Hepatocyte (in vitro differentiated cells and primary cell): Measurements from ENCODE around the genes PLEKHA1 and SPADH.

DNA sequence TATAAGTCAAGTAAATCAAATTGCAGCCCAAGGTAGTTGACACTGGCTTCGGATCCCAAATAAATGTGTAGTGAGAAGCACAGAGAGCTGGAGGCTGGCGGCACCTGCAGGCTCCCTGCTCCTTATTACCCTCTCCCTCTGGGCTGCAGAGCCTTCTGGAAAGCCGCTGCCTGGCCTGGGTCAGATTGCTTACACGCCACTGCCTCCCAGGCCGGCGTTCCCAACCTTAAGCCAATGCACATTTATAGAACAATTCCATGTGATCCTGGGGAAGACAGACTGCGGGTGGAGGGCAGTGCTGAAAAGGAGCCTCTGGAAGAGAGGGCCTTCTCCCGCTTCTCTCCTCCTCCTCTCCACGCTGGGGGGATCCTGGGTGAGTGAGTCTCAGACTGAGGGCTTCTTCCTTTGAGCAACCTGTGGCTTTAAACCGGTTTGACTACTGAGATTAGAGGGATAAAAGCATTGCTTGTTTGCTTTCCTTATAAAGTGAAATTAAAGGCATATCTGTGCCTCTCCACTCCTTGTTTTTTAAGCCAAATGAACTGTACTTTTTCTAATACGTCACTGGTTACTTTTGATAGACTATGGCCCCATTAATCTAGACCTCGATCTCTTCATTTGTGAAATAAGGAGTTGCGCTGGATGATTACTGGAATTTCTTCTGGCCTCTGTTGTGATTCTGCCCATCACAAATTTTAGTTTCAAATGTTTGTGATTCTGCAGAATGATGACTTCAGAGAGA is 5.5 kb downstream of the TACC2 start:
- RAMPAGE, long total RNA = no peak
- RRBS = no CpG with 5 or more reads among the region's 13 CpGs

DNA sequence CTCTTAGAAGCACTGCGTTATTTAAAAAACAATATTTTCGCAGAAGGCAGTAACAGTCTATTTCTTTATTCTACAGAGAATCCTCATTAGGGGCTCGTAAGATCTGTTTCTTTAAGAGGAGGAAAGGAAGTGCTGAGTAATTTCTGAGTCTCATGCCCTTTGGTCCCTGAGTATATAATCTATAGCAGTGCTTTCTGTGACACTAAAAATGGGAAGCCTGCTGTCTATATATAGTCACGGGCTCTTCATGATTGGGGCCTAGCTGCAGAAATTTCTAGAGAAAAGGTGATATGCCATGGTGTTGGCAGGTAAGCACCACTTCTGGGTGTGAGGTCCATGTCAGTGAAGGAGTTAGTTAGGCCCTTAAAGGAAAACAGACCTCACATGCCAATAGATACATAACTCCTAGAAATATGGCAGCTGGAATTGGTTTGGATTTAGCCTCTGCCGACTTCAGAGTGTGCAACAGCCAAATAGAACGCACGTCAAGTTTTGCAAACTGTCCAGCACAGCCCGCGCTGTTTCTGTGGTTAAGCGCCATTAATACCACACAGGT is 123.1 kb downstream of the TACC2 start:
- RAMPAGE, long total RNA = no peak
- RRBS = no CpG with 5 or more reads among the region's 10 CpGs

DNA sequence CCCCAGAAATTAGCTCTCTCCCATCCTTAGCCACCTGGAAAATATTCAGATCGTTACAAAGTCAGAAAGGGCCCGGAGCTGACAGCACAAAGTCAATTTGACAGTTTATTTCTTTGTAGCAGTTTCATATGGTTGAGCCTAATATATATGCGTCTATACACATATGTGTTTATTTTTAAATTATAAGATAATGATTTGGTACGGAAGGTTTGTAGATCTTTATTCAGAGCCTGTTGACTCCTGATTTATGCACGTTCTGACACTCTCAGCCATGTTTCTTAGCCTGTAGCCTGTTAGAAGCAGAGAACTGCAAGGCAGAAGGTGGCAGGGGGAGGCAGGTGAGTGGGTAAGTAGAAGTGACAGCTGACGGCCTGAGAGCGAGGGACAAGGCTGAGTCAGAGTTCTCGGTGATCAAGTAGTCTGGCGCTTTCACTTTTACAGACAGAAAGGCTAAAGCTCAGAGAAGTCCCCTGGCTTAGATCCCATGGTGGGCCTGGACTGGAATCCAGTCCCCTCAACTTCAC is 138.8 kb downstream of the TACC2 start:
- RAMPAGE, long total RNA = no peak
- RRBS = no CpG with 5 or more reads among the region's 9 CpGs

DNA sequence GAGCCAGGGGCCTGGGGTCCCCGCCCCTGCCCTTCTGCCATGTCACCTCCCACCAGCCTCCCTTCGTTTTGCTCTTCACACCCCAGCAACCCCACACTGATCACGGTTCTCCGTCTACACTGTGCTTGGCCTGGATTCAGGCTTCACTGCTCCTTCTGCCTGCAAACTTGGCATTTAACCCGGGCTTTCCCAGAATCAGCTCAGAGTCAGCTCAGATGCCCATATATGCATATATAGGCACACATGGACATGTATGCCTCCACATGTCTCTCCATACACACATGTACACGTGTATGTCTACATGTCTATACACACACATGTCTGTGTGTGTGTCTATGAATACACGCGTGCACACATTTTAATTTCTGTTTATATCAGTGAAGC is 137.9 kb upstream of the BTBD16 start:
- RAMPAGE, long total RNA = no peak
- RRBS = no CpG with 5 or more reads among the region's 8 CpGs

- RAMPAGE, long total RNA = no peak
- RRBS = no CpG with 5 or more reads among the region's 11 CpGs
Measured at GRCh38 chr10:122139767-122140384, 131.2 kb upstream of the BTBD16 start.

DNA sequence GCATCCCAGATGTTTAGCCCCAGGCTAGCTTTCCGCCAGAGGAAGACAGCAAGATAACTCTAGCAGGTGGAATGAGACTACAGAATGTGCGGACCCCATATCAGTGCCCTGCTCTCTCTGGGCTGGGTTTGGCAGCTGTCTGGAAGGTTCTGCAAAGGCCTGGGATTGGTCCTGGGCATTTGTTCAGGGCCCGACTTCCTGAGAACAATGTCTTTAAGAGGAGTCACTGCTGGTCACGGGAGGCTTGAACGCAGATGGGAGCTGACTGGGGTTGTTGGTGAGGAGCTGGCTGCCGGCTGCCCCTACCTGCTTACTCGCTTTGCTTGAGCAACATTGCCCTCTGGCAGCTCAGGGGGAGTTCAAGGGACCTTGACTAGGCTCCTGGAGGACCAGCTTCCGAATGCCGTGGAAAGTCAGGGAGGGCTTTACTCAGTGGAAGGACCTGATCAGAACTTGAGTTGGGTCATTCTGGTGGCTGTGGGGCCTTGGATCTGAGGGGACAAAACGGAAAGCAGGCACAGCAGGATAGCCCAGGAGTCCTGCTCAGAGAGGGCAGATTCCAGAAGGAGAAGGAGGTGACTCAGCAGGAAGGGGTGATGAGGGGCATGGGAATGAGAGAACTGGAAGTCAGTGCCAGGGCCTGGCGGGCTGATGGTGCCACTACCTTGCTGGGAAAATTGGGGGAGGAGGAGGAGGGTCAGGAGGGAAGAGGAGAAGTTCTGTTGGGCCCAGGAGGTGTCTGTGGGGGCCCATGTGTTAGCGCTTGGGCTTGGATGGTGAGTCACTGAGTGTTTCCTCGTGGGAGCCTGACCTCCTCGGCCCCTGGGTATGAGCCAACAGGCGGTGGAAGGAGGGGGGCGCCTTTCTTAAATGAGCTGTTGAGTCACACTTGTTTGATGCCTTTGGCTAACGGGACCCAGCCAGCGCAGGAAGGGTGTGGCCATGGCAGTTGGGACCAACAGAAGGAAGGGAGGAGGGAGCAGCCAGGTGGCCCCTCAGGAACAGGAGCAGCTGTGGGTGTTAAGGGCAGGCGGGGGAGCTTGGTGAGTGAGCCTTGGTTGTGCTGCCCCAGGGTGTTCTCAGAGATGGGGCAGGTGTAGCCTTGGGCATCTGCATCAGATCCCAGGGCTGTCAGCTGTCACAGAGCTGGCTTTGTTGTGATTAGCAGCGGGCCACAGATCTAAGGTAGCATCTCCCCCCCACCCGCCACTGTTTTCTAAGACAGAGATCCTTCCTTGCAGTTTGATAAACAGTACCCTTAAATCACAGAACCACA is 130.2 kb upstream of the BTBD16 start:
- RAMPAGE, long total RNA = no peak
- RRBS = no CpG with 5 or more reads among the region's 21 CpGs

DNA sequence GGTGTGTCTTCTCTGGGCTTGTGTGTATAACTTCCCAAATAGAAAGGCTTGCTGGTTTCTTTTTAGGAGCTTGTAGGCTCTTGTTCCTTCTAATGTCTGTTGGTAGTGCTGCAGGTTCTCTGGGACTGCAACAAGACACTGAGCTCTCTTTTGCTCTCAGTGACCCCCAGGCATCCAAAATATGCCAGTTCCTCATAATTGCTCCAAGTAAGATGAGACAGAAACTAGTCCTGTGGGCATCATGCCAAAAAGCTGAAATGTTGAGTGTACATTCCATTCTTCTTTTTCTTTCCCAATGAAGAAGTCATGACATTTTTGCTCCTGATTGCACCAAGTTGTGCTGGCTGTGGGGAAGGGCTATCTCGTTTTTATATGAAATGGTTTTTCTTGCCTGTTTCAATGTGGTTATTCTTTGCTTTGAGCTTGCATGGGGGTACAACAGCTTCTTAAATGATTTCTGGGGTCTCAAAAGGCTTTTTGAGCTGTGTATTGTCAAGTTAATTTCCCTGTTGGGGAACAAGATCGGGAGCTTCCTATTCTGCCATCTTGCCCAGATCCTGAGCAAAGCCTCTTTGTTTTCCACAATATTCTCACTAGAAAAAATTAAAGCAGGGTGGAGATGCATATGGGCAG is 7.0 kb upstream of the BTBD16 start:
- RAMPAGE, long total RNA = no peak
- RRBS = no CpG with 5 or more reads among the region's 2 CpGs

DNA sequence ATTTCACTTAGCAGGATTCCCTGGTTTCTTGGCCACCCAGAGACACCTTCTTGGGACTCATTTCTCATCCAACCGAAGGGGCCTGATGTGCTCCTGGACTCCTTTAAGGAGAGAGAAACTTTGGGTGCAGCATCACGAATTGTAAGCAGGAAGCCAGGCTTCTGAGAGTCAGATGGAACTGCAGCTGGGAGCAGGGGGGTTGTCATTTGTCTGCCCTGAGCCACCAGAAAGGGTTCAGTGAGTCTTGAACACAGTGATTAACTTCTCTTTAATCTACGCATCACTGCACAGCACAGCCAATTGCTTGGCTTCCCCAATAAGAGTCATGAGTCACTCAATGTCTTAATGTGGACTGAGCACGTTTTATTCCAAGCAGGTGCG is 26.1 kb upstream of the PLEKHA1 start:
- RAMPAGE, long total RNA = no peak
- RRBS = no CpG with 5 or more reads among the region's 5 CpGs

DNA sequence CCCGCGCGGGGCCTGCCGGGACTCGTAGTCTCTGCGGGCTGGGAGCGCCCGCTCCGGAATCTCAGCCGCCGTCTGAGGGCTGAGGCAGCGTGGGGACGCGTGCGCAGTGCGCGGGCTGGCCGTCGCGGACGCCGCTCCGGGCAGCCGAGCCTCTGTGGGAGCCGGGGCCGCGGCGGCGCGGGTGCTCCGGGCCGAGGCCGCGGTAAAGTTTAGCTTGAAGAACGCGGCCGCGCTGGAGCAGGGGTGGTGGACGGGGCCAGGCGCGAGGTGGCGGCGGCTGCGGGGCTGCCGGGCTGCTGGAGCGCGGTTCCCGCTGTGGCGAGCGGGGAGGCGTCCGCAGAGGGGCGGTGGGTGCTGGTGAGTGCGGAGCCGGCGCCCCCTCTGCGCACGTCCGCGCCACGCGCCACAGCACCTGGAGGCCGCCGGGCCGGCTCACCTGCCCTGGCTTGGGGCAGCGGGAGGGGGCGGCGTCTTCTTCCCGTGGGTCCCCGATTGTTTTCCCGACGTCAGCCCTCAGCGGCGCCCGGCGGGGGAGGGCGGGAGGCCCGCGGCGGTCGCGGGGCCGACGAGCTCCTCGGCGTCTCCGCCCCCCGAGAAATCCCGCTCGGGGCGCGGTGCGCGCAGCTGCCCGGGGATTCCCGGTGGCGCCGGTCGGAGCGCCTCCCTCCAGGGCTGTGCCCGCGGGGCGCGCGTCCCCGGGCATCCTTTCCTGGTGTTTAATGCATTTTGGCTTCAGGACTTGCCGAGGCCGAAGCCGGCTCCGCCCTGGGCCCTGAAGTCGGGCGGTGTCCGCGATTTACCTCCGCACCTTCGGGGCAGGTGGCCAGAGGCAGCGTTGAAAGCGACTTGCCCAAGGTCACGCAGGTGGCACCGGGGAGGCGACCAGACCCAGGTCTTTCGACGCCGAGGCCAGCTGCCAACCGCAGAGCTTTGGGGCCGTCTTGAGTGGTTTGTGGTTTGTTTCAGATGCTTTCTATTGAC is at the start of gene PLEKHA1:
TSS of gene PLEKHA1 (plus strand) at position 104 of the 981 bp plus-strand sequence.
- RAMPAGE, long total RNA = no peak
- RRBS = 1% methylated on average over 77 of the region's 126 CpGs

GRCh38 chr10:122380907-122381389 is 6.4 kb downstream of the PLEKHA1 start:
- RAMPAGE, long total RNA = no peak
- RRBS = no CpG with 5 or more reads among the region's 2 CpGs

- RAMPAGE, long total RNA = no peak
- RRBS = 94% methylated on average over 5 of the region's 15 CpGs
Measured at GRCh38 chr10:122489299-122489651, 27.9 kb downstream of the HTRA1 start.

DNA sequence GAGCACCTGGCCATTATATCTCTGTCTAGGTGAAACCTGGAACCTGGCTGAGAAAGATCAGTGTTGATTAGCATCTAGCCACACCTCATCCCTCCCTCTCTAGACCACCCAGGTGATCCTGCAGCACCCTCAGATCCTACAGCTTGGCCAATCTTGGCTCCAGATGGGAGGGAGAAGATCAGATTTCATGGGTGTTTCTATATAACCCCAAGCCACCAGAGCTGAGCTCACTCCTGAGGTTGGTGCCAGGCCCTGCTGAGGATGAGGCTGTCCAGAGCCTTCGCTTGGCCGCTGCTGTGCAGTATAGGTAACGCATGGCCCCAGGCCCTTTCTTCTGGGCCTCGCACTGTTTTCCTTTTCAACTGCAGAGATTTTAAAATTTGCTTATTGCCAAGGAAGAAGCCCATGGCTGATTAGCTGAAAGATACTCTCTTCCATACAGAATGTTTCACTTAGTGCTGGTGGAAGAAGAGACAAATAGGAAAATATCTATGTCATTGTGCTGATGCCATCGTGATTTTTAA is at the start of gene SPADH:
TSS of gene SPADH (plus strand) at position 230 of the 524 bp plus-strand sequence.
- RAMPAGE, long total RNA = no peak
- RRBS = no CpG with 5 or more reads among the region's 5 CpGs

DNA sequence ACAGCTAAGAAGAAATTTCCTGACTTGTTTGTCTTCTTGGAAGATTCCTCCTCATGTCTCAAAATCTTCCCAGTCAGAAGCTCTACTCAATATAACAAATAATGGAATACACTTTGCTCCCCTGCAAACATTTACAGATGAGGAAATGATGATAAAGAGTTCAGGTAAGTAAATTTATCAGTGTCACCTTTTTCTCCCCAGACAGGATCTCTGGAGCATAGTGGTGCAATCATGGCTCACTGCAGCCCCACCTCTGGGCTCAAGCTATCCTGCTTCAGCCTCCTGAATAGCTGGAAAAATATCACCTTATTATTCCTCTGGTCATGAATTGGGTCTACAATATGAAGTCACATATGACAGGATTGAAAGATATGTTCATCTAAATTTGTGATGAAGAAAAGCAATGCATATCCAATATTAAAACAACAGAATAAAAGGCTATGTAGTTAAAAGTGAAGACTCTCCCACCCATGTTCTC is 25.6 kb downstream of the ACADSB start:
- RAMPAGE, long total RNA = no peak

DNA sequence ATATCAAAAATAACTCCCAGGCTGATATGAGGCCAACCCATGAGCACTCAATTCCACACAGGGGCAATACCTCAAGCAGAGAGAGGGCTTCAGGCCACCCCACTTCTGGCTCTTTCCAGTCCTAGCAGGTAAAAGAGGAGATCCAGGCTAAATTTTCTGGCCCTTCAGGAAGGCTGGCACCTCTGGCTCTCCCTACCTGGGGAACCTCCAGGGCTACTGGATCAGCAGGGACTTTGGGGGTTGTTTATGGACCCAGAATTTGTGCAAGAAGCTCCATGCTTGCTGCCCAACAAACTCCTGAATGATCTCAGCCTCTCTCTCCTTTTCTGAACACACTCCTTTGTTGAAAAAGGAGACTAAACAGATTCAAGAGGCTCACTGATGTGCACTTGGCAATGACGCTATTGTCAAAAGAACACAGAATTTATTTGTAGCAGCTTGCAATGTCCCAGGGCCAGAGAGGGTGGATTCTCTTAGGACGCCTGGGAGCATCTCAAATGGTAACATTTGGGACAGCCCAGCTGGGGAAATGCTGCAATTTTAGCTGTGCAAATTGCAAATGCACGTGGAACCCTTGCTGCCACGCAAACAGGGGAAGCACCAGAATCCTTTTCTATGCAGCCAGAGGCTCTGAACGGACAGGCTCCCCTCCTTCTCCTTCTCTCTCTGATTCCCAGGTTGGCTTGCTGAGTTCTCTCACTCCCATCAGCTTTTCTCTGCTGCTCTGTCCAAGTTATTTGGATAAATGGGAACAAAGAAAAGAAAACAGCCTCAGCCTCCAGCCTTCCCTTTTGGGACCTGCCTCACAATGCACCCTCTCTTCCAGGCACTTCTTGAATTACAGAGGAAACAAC is 79.9 kb downstream of the GPR26 start:
- RAMPAGE, long total RNA = no peak
- RRBS = no CpG with 5 or more reads among the region's 5 CpGs

DNA sequence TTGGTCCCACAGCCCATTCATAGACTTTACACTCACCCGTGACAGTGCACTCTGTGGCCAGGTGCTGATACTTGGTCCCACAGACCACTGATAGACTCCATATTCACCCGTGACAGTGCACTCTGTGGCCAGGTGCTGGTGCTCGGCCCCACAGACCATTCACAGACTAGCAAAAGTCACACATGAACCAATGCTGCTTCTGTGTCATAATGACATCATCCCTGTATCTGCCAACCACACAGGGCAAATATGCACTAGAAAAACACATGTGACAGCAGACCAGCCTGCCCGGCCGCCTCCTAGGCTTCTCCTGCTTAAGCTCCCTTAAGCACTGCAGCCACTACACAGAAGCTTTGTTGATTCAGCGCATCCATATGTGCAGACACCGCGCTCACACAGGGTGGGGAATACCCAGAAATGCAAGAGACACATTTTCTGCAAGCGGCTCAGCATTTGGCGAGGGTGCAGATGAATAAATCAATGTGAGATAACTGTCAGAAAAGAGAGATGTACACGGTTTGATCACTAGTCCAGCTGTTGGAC is 33.6 kb downstream of the CPXM2 start:
- RAMPAGE, long total RNA = no peak
- RRBS = no CpG with 5 or more reads among the region's 11 CpGs

DNA sequence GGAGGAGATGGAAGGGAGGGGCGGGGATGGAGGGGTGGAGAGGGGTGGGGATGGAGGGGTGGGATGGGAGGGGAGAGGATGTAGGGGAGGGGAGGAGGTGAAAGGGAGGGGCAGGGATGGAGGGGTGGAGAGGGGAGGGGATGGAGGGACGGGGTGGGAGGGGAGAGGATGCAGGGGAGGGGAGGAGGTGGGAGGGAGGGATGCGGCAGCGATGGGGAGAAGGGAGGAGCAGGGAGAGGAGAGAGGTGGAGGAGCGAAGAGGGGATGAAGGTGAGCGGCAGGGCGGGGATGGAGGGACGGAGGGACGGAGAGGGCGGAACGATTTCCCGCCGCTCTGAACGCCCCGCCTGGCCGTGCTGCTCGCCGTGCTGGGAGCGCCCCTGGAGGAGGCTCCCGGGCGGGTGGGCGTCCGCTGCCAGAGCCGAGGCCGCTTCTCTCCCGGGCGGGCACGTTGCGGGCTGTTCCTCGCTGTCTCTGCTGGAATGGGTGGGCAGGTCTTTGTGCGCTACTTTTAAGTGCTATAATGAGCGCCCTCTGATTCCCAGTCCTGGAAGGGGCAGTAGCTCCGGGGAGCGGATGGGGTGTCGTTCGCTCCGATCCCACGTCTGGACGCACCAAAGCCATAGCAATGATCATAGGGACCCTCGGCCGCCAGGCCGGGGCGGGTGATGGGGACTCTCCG is 80.9 kb upstream of the CPXM2 start:
- RAMPAGE, long total RNA = no peak
- RRBS = 2% methylated on average over 15 of the region's 44 CpGs

DNA sequence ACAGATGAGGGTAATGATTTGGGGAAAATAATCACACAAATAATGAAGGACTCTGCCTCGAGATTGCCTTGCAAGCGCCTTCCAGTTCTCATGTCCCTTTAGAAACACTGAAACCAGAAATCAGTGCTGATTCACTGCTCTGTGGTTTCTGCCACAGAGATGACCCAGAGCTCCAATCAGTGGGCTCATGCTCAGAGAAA is 96.1 kb downstream of the CHST15 start:
- RAMPAGE, long total RNA = no peak
- RRBS = no CpG with 5 or more reads among the region's 2 CpGs

- RAMPAGE, long total RNA = no peak
- RRBS = no CpG with 5 or more reads among the region's 5 CpGs
Measured at GRCh38 chr10:123997911-123998489, 95.4 kb downstream of the CHST15 start.

GRCh38 chr10:124029315-124029973 is 64.0 kb downstream of the CHST15 start:
- RAMPAGE, long total RNA = no peak
- RRBS = 53% methylated on average over 4 of the region's 16 CpGs

DNA sequence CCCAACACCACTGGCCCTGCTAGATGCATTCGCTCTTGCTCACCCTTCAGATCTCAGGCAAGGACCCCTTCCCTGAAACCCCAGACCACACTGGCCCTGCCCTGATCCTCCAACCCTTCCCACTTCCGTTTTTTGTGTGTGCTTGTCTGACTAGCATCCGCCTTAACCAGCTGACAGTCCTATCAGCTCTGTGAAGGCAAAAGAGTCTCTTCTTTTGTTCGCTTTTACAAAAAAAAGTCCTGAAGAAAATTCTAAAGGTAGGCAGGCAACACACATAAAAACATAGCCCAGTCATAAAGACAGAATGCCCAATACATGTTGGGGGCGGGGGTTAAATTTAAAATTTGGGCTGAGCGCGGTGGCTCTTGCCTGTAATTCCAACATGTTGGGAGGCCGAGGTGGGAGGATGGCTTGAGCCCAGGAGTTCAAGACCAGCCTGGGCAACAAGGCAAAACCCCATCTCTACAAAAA is 28.6 kb downstream of the CHST15 start:
- RAMPAGE, long total RNA = no peak
- RRBS = no CpG with 5 or more reads among the region's 8 CpGs